Left cardiac atrium (tissue), 1 donor: ENCODE results near the gene REEP1.

DNA sequence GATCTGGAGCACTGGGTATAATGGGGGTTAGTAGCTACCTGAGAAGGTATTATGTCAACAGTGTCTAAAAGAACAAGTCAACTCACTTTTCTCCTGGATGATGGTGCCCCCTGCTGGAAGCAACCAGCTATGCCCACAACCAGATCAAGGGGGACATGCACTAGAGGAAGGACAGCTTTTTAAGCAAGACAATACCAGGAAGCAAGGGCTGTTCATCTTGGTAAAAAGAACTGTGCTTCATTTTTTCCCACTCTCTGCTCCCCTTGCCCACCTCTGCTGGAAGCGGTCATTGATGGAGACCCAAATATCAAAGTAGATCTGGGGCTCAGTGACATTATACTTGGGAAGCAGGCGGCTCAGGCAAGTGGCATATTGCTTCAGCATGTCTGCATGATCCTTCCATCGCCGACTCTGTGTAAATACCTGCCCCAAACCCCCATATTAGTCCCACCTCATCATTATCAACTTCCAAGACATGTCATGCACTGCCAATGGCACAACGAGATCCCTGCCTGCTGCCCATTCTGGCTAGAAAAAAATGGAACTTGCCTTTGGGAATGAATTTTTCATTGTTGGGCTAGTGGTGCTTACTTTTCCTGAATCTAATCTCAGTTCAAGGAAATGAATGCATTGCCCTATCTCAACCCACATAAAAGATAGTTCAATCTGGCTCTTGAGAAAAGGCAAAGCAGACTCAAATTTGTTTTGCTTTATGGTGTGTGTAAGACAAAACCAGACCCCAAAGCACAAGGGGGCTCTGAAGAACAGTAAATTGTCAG is 9.0 kb downstream of the GGCX start:
- PRO-cap, result no peak

DNA sequence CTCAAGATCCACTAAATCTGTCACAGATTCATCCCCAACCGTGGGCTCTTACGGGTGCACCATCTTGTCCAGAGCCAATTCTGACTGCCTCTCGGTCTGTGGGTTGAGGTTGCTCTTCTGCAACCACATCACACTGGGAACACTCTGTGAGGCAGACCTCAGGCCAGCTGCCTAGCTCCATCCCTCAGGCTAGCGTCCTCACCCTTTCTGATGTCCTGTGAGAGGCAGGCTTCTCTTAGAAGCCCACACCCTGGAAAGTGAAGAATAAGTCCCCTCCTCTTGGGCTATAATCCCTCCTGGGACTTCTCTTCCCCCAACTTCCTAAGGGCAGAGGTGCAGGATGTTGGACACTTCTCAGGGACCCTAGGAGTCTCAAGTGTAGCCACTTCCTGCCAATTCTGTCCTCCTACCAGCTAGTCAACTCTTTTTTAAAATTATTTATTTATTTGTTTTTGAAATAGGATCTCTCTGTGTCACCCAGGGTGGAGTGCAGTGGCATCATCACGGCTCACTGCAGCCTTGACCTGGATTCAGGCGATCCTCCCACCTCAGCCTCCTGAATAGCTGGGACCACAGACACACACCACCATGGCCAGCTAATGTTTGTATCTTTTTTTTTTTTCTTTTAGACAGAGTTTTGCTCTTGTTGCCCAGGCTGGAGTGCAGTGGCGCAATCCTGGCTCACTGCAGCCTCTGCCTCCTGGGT is 11.7 kb downstream of the SFTPB start:
- PRO-cap, result no peak

- PRO-cap, result no peak
Observed at GRCh38 chr2:85663219-85663872, 4.7 kb downstream of the SFTPB start.

- PRO-cap, result no peak
Observed at GRCh38 chr2:85714416-85714870, 20.3 kb downstream of the GNLY start.

GRCh38 chr2:85725492-85725920 is 28.3 kb upstream of the ATOH8 start:
- PRO-cap, result no peak

DNA sequence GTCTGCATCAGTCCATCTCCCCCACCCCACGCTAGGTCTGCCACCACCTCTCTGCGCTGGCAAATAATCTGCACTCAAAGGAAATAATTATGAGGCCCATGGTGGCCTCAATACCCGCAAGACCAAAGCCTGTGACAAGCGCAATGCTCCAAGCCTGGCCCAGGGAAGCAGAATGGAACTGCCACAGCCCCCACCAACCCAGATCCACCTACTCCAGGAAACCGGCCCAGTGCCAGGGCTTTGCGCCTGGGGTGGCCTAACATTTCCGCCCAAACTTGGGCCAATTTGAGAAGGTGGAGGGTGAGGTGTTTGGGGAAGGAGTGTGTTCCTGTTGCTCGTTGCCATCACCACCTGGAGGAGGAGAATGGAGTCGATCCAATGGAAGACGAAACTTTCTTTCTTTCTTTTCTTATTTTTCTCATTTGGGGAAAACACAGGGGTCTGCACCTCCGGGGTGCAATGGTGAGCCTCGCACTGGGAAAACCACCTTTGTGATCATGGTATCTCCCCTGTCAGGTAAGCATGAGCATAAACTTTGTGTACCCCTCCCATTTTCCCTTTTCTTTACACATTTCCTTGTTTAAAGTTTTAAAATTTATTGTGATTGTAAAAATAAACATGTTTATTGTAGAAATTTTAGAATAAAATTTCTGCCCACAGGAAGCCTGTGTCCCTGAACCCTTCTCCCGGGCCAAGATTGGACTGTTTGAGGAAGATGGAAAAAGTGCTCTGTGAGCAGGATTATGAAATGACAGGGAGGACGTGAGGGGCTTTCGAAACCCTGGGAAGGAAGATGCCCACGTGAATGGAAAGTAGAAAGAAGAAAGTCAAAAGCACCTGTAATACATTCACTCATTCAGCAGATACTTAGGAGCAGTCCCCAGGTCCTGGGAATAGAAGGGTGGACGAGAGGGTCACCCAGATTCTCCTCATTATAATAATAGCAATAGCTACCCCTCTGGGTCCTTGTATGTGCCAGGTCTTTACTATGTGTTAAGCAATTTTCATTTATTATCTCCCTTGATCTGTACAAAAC is 25.7 kb upstream of the ATOH8 start:
- PRO-cap, result no peak

DNA sequence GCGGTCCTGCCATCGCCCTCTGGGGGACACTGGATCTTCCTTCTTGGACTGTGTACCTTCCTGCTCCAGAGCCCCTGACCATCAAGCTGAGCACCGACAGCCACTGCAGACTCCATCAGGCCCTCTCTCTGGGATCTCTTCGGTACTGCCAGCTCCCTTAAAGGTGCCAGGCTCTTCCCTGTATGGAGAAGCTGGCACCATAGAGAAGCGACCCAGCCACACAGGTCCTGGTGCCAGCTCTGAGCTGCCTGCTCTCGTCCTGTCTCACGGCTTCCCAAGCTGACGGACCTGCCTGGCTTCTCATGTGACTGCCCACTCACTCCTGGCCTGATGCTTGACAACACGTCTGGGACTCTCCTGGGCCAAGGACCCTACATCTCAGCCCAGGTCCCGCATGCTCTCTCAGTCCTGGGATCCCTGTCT is 12.6 kb upstream of the ATOH8 start:
- PRO-cap, result no peak

DNA sequence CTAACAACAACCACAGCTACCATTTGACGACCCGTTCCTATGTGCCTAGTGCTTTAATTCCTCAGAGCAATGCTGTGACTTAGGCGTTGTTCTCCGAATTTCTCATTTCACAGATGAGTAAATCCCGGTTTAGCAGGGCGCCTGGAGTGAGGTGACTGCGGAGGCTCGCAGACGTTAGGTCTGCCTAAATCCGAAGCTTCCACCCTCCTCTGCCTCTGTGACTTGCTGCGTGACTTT is 820 bp upstream of the ATOH8 start:
- PRO-cap, result no peak

DNA sequence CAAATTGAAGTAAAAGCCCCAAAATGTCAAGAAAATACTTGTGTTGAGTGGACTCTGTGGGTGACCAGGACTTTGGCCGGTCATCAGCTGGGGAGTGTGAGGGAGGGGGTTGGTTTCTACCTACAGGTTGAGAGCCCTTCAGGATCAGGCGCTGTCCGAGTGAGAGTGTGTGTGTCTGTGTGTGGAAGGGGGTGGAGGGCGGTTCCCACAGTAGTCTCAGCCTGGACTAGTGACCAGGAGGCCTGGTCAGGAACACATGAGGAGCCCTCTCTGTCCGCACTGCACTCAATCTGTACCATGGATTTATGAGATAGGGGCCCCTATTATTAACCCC is 34.2 kb downstream of the ATOH8 start:
- PRO-cap, result no peak

DNA sequence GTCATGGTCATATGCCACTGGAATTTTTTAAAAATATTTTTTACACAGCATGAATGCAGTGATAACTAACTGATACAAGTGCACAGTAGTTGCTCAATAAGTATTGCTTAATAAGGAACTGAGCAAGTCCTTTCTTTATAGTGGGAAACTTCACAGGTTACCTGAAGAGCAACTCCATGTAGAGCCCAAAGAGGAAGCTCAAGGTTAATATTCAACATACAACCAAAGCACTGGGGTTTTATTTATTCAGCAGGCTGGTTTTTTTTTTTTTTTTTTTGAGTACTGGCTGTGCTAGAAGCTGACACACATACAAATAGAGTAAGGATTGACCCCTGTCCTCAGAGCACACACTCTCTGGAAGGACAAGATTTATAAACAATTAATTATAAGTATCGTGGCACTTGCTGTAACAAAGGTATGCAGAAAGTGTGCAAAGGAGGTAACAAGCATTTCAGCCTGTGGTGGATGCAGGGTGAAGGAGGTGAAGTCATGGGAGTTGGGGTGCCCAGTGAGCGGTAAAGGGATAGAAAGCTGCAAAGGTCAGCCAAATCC is 52.7 kb downstream of the ATOH8 start:
- PRO-cap, result no peak

DNA sequence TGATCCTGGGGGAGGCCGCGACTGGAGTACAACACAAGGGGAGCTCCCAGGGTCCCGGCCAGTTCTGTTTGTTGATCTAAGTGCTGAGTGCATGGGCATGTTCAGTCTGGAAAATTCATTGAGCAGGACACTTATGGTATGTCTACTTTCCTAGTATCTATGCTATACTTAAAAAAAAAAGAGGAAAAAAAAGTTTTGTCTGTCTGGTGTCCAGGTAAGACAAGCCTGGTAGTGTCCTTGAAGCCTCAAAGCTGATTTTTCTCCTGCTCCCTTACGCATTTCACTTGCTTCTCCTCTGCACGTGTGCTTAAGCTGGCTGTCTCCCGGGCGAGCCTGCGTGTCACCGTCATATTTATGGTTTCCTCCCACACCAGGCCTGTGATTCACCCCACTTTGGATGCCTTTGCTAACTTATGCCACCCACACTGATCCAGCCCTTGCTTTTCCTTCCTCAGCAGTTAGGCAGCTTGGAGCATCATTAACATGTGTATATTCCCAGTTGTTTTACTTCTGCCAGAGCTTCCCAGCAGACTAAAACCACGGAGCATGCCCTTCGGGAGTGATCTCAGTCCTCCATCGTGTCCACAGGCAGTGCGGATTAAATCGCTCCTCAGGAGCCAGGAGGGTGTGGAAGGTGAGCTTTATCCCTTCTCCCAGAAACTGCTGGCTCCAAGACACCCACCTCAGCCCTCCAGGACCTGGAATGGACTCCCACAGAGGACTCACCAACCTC is 2.3 kb downstream of the ST3GAL5 start:
- PRO-cap, result unidirectional peak, plus-strand start at position 562 of the sequence

DNA sequence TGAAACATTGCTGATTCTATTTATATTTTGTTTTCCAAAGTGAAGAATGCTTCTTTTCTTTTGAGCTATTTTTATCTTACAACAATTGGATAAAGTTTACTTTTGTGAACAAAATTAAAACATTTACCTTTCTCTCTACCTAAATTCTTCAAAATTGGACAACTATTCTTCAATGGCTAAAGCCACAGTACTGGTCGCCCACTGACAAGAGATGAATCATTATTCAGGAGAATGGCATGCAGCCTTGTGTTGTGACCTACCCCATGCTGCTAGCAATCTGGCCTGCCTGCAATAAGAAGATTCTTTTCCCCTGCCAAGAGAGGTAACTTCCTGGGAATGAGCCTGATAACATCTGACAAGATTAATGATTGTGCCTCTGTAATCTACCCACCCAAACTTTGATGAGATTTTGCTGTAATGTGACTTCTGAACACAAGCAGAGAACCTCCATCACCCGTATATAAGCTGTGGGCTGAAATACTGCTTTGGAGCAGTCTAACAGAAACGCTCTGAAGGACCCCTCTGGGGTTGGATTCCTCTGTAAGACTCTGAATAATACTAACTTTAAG is 46.9 kb upstream of the ST3GAL5 start:
- PRO-cap, result no peak

- PRO-cap, result no peak
Observed at GRCh38 chr2:86041712-86042331, 63.9 kb downstream of the POLR1A start.

DNA sequence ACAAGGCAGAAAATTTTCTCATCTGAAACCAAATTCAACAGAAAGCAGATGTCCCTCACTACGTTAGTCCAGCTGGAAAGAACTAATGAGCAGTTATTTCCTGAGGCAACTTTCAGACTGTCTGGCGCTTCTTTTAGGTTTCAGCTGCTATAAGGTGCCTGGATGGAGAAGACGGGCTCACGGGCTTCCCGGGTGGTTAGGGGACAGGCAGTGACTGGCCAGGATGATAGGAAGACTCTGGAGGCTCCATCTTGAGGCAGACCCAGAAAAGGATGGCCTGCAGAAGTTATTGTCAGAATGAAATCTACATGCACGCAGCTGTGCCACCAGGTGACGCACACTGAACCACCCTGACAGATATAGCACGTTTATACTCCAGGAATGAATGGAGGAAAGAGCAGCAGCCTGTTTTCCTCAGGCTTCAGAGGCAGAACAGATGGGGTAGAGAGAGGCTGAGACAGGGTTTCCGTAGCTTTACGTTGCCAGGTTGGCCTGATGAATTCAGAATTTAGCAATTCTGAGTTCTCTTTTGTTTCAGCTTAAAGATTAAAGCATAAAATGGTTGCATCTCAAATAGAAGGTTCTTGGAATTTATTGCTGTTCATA is 50.8 kb downstream of the MRPL35 start:
- PRO-cap, result no peak

- PRO-cap, result unidirectional peak, minus-strand start at chr2:86290669
Observed at GRCh38 chr2:86290514-86290801, 47.0 kb downstream of the REEP1 start.

DNA sequence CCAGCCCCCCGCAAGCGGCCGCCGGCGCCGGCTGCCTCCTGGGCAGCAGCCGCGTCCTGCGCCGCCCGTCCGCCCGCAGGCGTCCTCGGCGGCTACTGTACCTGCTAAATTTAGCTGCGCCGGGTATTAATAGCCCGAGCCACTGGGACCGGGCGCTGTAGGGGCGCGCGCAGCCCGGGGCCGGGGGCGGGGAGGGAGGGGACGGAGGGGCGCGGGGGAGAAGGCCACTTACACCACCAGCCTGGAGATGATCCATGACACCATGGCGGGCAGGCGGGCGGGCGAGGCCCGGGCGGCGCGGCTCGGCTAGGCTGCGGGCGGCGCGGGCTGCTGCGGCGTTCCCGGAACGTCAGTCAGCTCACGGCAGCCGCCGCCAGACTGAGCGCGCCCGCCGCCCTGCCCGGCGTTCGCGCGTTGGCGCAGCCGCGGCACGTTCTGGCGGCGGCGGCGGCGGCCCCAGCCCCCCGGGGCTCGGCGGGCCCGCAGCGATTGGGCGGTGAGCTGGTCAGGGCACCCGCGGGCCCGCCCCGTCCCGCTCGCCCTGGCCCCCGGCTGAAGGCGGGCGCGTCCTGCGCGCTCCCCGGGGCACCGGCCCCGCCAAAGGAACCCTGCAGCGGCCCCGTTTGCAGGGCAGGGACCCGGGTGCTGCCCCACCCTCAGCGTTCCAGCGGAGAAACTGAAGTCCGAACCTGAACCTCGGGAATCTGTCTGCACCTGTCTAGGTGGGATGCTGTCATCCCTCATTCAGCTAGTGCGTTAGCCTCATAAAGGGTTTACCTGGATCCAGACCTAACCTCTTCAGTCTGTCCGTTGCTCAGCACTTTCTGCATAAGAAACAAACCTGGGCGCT is at the start of gene REEP1:
TSS of gene REEP1 (minus strand) at position 380 of the 850 bp plus-strand sequence.
- PRO-cap, result bidirectional peak, plus-strand start at position 246 of the sequence, minus-strand start at position 103 of the sequence; bidirectional peak, plus-strand start at position 433 of the sequence, minus-strand start at position 380 of the sequence

DNA sequence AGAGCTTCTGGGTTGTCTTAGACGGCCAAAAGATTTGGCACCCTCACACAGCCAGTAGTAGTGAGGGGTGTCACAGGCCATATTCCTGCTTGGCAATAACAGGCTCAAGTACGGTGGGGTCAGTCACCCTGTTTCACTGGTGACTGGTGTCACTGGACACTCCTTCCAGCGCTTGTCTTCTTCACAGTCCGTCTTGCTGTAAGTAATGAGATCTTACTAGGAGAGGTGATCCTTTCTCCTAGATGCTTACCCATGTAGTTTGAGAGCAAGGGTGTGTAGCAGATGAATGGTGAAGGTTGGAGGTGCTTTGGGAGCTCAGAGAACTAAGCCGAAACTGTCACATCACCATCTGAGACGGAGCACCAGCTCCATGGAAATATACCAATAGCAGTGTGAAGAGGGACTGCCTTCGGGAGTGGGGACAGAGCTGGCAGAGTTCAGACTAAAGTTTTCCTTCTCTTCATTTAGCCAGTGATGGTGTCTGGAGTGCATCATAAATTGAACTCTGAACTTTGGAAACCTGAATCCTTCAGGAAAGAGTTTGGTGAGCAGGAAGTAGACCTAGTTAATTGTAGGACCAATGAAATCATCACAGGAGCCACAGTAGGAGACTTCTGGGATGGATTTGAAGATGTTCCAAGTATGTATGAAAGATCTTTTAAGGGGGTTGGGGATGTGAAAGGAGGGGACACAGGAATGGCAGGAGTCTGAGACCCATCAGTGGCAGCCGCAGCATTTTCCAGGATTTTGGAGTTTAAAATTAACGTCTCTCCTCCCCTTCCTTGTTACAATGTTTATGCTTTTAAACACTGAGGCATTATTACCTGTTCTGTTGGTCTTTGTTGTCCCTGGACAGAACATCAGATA is 42.6 kb downstream of the KDM3A start:
- PRO-cap, result no peak

- PRO-cap, result no peak
Observed at GRCh38 chr2:86489251-86489624, 48.1 kb downstream of the KDM3A start.

GRCh38 chr2:86720909-86721397 is 862 bp downstream of the RMND5A start:
- PRO-cap, result no peak

DNA sequence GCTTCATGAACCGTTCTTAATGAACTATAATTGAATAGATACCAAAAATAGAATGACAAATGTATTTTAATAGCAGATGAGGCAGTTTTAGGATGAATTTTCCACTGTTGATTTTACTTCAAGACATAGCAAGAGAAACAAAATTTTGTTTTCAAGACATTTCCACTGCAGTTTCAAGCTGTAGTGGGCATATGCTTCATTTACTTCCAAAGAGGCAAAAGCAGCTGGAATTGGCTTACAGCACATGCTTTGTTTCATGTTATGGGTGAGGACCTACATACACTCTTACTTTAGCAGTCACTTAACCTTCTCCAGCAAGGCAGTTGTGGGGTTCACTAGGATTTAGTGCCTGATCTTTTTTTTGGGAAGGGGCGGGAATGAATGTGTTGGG is 13.7 kb downstream of the CD8A start:
- PRO-cap, result no peak